GM06990 (cell line): ENCODE results near the genes CYP4V2 and ZFP42.

DNA sequence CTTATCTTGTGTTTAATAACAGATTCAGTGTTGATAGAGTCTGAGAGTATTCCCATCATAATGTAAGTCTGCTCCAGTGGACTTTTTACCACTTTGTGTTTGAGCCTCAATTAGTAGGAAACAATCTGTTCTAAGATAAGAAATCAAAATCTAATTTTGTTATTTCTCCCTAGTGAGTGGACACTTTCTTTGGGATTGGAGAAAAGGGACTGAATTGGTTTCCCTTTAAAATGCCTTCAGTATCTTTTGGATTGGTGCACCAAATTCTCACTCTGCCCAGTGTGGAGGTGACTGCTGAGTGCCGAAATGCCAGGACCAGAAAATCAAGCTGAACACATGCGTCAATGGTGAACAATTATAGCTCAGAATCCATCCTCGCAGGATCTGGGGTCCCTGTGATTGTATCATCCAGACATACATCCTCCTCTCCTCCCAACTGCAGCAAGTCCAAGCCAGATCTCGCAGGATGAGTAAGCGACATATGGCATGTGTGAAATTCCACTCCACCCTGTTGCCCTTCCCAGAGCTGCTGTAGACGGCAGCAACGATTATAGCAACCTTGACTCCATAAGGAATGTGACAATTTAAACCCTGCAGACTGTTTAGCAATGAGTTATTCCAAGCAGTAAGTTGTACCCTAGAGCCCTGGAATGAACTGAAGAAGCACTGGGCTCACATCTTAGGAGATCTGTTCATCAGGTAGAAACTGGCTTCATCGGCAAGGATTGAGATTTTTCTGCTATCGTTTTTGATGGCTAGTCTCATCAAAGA, 35.3 kb upstream of the SORBS2 start:
- RRBS, result no CpG with 5 or more reads among the region's 9 CpGs

DNA sequence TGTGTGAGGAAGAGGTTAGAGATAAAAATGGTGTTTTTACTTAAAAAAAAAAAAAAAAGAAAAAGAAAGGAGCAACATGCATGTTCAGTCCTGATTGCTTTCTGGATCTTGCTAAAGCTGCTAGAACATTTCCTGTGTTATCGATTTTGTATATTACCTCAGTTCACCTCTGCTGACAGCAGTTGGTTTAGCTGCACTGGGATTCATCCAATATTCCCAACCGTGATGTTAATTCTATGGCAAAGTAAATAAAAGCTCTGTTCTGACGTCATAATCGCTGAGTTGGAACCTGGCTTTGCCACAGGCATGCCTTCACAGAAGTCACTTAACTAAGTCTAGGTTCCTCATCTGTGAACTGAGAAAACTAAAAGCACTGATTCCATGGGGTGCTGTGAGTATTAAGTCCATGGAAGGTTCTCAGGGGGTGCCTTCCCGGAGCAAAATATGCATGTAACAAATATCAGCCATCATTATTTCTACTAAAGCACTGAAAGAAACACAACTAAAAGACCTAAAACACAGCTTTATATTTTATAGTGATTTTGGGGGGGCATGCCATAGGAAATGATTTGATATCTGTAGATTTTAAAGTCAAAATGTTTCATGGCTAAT, 90.8 kb upstream of the SORBS2 start:
- RRBS, result no CpG with 5 or more reads among the region's 5 CpGs

GRCh38 chr4:185921708-185922378, 109.8 kb upstream of the SORBS2 start:
- RRBS, result no CpG with 5 or more reads among the region's 6 CpGs

GRCh38 chr4:186145262-186145576, 46.1 kb upstream of the CYP4V2 start:
- RRBS, result no CpG with 5 or more reads among the region's 10 CpGs

GRCh38 chr4:186166876-186167594, 24.3 kb upstream of the CYP4V2 start:
- RRBS, result no CpG with 5 or more reads among the region's 16 CpGs

DNA sequence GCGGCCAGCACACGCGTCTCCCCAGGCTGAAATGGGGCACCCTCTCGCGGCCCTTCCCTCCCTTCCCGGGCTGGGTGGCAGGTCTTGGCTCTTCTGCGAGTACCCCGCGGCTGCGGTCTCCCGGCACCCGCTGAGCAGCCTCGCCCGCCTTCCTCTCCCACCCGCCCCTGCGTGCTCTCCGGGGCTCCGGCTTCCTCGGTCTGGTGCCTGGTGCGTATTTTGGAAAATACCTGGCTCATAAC, 560 bp upstream of the CYP4V2 start:
- RRBS, result 3% methylated on average over 17 of the region's 20 CpGs

DNA sequence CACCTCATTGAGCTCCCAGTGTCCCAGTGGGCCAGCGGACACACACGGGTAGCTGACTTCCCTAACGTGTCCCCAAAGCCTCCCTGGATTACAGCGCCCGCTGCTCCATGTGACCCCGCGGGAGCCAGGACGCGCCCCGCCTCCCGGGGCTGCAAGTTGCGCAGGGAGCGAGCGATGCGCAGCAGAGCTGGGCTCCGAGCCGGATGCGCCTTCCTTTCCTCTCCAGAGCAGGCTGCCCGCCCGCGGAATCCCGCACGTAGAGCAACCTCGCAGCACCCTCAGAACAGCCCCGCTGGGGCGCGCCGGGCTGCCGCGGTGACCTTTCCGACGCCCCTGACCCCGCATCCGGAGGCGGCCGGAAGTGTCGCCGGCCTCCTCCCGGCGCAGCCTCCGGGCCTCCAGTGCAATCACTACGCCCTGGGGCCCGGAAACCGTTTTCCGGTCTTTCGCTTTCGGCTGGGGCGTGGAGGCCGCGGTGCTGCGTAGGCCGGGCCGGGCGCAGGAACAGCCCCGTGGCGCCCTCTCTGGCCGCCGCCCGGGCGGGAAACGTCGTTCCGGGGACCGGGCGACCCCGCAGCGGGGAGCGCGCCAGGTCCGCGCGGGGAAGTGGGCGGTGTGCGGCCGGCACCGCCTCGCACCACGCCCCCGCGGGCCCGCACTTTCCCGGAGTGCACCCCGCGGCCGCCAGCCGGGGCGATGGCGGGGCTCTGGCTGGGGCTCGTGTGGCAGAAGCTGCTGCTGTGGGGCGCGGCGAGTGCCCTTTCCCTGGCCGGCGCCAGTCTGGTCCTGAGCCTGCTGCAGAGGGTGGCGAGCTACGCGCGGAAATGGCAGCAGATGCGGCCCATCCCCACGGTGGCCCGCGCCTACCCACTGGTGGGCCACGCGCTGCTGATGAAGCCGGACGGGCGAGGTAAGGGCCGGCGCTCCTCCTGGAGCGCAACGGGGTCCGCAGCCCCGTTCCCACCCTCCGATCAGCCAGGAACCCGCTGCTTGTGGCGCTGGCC, at the start of gene CYP4V2:
CYP4V2 (plus strand) TSS at position 440 of the 1,004 bp plus-strand sequence.
- RRBS, result 3% methylated on average over 61 of the region's 116 CpGs

GRCh38 chr4:186215748-186216561, 11.4 kb upstream of the KLKB1 start:
- RRBS, result no CpG with 5 or more reads among the region's 9 CpGs

DNA sequence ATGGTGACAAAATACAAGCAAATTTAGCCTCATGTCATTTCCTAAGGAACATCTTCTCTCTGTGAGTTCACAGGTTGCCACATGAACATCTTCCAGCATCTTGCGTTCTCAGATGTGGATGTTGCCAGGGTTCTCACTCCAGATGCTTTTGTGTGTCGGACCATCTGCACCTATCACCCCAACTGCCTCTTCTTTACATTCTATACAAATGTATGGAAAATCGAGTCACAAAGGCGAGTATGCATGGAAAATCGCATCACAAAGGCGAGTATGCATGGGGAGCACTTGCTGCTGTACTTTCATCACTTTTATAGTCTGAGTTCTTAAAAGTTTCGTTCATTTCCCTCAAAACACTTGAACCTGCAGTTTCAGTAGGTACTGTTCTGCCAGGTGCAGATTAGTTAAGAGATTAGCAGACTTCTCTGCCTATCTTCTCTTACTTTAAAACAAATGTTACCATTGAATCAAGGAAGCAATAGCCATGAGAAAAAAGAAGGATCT, 15.8 kb upstream of the F11 start:
- RRBS, result no CpG with 5 or more reads among the region's 7 CpGs

DNA sequence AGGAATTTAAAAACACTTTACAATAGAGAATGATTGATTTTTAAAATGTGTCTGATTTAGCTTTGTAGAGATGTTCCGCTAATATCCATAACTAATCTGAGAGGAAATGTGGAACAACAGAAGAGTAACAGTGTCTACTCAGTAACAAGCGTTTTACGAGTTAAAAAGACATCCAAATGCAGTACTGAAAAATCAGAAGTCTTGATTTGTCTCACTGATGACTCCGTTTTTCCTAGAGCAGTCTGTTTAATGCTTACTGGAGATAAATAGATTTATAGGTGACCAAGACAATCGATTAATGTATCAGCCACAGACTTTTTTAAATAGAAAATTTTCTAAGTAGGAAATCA, 354 bp downstream of the F11 start:
- RRBS, result no CpG with 5 or more reads among the region's 5 CpGs

- RRBS, result no CpG with 5 or more reads among the region's 24 CpGs
Measured at GRCh38 chr4:186537780-186538652, 17.4 kb downstream of the MTNR1A start.

- RRBS, result no CpG with 5 or more reads among the region's 17 CpGs
Measured at GRCh38 chr4:186596903-186597232, 41.5 kb upstream of the MTNR1A start.

DNA sequence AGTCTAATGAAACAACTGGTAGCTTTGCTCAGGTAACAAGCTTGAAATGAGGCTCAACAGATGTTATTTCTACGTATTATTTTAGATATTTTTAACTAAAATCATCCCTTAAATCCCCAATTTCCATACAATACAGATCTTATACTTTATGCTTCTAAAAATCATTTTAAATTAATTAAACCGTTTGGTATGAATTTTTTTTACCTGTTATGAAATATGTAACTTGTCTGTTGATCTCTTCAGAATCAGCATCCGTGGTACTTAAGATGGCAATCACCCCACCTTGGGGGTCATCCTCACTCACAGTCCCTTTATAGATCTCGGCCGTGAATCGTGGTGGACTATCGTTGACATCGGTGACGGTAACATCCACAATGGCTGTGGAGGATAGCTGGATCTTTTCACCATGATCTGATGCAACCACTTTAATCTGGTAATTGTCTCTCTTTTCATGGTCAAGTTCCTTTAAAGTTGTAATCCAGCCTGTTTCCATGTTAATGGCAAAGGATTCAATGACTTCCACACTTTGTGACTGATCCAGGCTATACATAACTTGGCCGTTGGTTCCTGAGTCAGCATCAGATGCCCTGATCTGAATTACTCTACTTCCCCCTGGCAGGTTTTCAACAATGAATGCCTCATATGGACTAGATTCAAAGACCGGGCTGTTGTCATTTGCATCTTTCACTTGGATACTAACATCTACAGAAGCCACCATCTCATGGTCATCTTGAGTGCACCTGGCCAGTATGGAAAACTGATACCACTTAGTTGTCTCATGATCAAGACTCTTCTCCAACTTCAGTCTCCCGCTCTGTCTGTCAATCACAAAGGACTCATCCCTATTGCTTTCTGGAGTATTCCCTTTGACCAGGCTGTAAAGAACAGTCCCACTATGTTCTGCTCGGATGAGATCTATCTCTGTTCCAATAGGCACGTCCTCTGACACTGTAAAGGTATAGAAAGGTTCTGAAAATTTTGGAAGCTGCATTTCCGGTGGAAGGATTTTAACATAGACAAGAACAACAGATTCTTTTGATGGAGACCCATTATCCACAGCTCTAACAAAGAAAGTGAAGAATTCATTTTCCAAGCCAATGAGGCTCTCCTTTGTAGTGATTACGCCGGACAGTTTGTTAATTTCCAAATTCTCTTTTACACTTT, 62.5 kb upstream of the MTNR1A start:
- RRBS, result 100% methylated on average over 2 of the region's 17 CpGs

- RRBS, result no CpG with 5 or more reads among the region's 13 CpGs
Measured at GRCh38 chr4:186684559-186685388, 38.9 kb downstream of the FAT1 start.

DNA sequence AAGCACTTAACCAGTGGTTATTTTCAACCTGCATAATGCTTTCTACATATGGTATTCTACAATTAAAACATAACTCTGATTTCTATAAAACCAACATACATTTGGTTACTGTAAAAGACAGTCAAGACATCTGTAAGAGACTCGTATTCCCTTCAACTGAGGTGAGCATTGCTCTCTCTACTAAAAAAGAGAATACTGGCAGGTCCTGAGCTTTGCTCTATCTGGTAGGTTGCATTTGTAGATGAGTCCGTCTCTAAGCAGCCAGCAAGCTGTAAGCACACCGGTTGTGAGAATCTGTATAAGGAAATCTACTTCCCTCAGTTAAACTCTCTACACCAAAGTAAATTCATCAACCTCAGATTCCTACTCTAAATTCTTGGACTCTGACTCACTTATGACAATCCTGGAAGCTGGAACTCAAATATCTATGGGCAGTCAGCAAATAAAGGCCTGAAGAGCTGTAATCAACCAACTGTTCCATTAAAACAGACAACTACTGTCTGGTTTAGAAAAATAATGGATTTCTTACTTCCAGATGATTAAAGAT, 38.0 kb downstream of the FAT1 start:
- RRBS, result no CpG with 5 or more reads among the region's 3 CpGs

DNA sequence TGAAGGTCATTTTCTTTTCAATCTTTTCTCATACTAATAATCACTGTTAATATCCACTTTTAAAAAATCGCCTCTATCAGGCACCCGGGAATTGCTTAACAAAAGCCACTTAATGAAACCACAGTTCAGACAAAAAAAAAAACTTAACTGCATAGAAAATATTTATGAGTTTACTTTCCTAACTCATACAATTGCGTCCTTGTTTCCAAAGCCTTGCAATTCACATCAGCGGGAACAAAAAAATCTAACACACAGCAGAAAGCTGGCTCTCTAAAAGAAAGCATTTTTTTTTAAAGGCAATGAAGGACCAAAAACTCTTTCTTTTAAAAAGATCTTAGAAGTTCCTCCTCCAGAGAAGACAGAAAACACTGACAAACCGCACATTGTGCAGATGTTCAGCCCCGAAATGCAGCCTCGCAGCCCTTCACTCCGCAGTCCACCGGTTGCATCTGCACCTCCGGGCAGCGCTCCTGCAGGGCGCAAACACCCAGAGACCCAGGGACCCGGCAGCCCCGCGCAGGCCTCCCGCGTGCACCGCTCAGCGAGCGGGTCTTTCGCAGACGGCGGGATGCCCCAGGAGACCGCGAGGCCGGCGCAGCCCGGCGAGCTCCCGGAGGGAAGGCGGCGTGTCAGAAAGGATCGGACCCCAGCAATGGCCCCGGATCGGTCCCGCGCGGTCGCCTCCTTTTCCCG, 746 bp downstream of the FAT1 start:
- RRBS, result 60% methylated on average over 20 of the region's 40 CpGs

DNA sequence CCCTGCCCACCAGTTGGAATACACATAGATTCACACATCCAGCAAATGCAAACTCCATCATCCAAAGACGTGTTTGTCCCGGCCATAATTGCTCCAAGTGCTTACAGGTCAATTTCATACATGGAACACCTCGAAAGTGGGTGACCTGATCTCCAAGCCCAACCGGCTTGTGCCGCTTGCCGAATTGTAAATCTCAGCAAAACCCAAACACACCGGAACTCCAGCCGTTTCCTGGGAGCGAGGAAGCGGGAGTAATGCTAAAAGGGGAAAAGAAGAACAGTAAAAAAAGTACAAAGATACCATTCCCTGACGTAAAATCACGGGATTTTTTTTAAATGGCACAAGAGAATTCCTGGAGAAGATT, 1.4 kb upstream of the FAT1 start:
- RRBS, result 10% methylated on average over 5 of the region's 12 CpGs

GRCh38 chr4:187995282-187995877, at the start of gene ZFP42:
Gene ZFP42 (plus strand): TSS chr4:187995771.
- RRBS, result 51% methylated on average over 34 of the region's 50 CpGs

DNA sequence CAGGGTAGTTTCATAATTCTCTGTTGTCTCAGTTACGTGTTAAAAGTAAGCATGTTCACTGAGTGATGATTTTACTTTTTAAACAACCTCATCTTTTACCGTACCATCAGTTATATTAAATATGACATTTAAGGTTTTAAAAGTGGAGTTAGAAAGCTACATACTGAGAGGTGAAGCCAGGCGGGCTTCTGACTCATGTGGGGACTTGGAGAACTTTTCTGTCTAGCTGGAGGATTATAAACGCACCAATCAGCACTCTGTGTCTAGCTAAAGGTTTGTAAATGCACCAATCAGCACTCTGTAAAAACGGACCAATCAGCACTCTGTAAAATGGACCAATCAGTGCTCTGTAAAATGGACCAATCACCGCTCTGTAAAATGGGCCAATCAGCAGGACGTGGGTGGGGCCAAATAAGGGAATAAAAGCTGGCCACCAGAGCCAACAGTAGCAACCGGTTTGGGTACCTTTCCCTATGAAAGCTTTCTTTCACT, 320.8 kb downstream of the TRIML1 start:
- RRBS, result no CpG with 5 or more reads among the region's 8 CpGs